Liver (tissue), 9 donors: ENCODE data around the gene RBSN.

DNA sequence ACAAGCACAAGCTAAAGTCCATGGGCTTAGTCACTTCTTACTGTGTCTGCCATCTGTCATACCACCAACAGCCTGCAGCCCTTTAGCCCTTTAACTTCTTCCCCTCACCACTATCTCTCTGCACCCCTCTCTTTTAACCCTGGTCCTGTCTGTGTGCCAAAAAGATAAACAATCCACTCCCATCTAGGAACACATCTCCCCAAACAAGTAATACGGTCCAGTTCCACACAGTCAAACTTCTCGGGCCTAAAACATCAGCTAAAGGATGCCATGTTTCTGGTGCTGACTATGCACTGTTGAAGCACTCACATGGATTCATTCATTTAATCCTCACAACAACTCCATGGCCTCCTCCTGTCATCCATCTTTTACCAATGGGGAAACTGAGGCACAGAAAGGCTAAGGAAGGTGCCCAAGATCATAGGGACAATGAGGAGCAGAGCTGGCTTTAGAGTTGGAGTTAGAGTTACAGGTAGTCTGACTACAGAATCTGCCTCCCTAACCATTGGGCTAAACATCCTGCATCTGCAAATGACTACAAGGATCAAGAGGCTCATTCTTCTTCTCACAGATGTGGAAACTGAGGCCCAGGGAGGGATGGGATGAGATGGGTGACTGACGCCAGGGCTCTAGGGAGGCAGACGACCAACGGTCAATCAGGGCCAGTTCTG, 111.6 kb downstream of the IQSEC1 start:
- PRO-cap, 5 experiments = no peak in any of the 5 experiments
- RAMPAGE, long total RNA, 2 experiments = no peak in any of the 2 experiments
- RRBS = no CpG with 5 or more reads among the region's 5 CpGs

DNA sequence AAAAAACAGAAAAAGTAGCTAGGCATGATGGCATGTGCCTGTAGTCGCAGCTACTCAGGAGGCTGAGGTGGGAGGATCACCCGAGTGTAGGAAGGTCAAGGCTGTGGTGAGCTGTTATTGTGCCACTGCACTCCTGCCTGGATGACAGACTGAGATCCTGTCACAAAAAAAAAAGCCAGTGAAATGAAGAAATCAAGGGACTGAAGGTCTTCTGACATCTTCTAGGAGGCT, 101.2 kb downstream of the IQSEC1 start:
- PRO-cap, 5 experiments = no peak in any of the 5 experiments
- RAMPAGE, long total RNA, 2 experiments = no peak in any of the 2 experiments
- RRBS = no CpG with 5 or more reads among the region's 2 CpGs

- PRO-cap, 5 experiments = no peak in any of the 5 experiments
- RAMPAGE, long total RNA, 2 experiments = no peak in any of the 2 experiments
- RRBS = no CpG with 5 or more reads among the region's 4 CpGs
Measured at GRCh38 chr3:12992404-12992983, 80.7 kb downstream of the IQSEC1 start.

DNA sequence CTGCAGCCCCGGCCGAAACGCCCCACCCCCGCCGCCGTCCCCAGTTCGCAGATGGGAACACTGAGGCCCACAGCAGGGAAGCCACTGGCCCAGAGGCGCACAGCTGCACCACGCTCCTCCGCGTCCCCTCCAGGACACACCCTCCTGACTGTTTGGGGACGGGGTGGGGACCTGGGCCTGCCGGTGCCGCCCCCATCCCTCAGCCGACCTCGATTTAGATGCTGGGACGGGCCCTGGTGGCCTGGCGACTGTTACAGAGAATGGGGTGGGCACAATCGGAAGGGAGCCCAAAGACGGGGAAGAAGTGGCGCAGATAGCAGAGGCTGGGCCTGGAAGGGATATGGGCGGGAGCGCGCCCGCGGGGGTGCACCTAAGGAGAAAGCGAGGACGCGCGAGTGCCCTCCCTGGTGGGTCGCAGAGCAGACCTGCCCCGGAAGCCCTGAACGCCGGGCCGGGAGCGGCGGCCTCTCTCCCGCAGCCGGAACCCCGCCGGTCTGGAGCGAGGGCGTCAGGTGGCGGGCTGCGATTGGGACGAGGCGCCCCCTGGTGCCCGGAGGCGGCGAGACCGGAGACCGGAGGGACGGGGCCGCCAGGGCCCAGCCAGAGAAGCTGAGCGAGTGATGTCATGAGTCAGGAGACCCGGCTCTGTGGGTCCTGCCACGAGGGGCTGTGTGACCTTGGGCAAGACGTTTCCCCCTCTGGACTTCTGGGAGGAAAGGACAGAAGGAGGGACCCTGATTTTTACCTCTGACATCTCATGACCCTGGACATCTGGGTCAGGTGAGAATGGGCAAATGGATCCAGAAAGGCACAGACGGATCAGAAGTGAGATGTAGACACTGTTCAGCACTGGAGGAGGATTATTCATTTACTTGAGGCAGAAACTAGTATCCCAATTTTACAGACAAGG, 78.4 kb downstream of the IQSEC1 start:
- PRO-cap, 5 experiments = peak in 5 of 5 experiments; most common plus-strand start position 701 of the sequence (in 2); most common minus-strand start position 496 of the sequence (in 5)
- RAMPAGE, long total RNA, 2 experiments = no peak in any of the 2 experiments
- RRBS = 3% methylated on average over 13 of the region's 59 CpGs

DNA sequence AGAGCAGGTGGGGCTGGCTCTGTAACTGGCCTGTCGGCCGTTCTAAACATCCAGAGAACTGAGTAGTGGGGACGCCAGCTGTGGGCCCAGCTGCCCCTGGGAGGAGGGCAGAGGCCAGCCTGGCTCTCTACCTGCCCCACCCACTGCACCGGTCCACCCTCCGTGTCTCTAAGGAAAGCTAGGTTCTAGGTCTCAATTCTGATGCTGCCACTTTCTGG, 66.0 kb downstream of the IQSEC1 start:
- PRO-cap, 5 experiments = no peak in any of the 5 experiments
- RAMPAGE, long total RNA, 2 experiments = no peak in any of the 2 experiments
- RRBS = no CpG with 5 or more reads among the region's 5 CpGs

- PRO-cap, 5 experiments = no peak in any of the 5 experiments
- RAMPAGE, long total RNA, 2 experiments = no peak in any of the 2 experiments
- RRBS = no CpG with 5 or more reads among the region's 6 CpGs
Measured at GRCh38 chr3:13246093-13246412, 172.8 kb upstream of the IQSEC1 start.

GRCh38 chr3:13608097-13608789, 59.3 kb downstream of the FBLN2 start:
- PRO-cap, 5 experiments = peak in 2 of 5 experiments; most common plus-strand start chr3:13608308 (in 2)
- RAMPAGE, long total RNA, 2 experiments = no peak in any of the 2 experiments
- RRBS = no CpG with 5 or more reads among the region's 11 CpGs

GRCh38 chr3:13650198-13650532, 101.2 kb downstream of the FBLN2 start:
- PRO-cap, 5 experiments = no peak in any of the 5 experiments
- RAMPAGE, long total RNA, 2 experiments = no peak in any of the 2 experiments
- RRBS = no CpG with 5 or more reads among the region's 7 CpGs

- PRO-cap, 5 experiments = no peak in any of the 5 experiments
- RAMPAGE, long total RNA, 2 experiments = no peak in any of the 2 experiments
- RRBS = no CpG with 5 or more reads among the region's 3 CpGs
Measured at GRCh38 chr3:13866150-13866435, 13.8 kb downstream of the WNT7A start.

DNA sequence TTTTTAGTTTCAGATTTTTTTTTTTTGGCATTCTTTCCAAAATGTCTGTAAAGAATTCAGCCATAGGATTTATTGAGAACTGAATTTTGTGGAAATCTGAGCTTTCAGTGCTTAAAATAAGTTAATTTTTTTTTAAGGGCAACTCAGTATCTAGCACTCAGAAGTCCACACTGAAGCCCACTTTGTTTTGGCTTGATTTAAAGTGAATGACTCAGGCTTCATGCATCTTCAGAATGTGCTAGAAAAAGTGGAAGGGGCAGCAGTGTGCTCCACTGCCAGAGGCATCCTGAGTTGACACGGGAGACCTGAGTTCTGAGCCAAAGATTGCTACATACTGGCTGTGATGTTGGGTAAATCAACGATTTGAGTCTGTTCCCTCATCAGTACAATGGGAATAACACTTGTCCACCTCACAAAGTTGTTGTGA, 18.9 kb downstream of the TMEM43 start:
- PRO-cap, 5 experiments = peak in 1 of 5 experiments; most common minus-strand start position 172 of the sequence (in 1)
- RAMPAGE, long total RNA, 2 experiments = no peak in any of the 2 experiments
- RRBS = no CpG with 5 or more reads among the region's 2 CpGs

- PRO-cap, 5 experiments = no peak in any of the 5 experiments
- RAMPAGE, long total RNA, 2 experiments = no peak in any of the 2 experiments
- RRBS = no CpG with 5 or more reads among the region's 50 CpGs
Measured at GRCh38 chr3:14297682-14298460, 104.5 kb upstream of the SLC6A6 start.

GRCh38 chr3:14403573-14403939, 1.1 kb downstream of the SLC6A6 start:
- PRO-cap, 5 experiments = peak in 4 of 5 experiments; most common plus-strand start chr3:14403754 (in 1); most common minus-strand start chr3:14403721 (in 3)
- RAMPAGE, long total RNA, 2 experiments = no peak in any of the 2 experiments
- RRBS = 21% methylated on average over 2 of the region's 7 CpGs

DNA sequence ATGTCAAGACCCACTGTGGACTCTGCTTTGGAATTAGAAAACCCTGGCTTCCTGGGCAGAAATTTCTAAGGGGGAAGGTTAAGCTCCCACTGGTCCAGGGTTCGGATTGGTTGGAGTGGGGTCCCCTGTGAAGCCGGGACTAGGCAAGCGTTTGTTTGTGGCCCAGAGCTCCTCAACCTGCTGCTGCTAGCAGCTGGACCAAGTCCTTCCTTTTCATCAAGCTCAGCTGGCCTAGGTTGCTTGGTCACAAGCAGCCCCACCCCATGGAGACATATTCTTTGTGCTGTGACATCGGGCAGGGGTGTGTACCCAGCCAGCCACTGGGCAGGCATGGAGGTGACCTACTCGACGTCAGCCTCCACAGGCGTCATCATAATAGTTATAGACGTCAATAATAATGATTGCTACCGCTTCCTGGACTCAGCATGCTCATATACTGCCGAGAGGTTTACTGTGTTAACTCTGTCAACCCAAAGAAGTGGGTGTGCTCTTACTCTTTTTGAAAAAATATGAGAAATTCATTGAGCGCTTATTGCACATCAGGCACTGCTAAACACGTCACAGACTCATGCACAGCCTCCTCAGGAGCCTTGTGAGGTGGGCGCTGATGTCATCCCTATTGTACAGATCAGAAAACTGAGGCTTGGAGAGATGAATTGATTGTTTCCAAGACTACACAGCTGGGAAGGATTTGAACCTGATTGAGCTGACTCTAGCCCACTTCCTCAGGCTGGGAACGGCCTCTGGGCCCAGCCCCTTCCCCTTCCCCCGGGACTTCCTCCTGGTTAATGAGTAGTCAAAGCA, 16.0 kb downstream of the SLC6A6 start:
- PRO-cap, 5 experiments = no peak in any of the 5 experiments
- RAMPAGE, long total RNA, 2 experiments = no peak in any of the 2 experiments
- RRBS = no CpG with 5 or more reads among the region's 15 CpGs

- PRO-cap, 5 experiments = no peak in any of the 5 experiments
- RAMPAGE, long total RNA, 2 experiments = no peak in any of the 2 experiments
- RRBS = no CpG with 5 or more reads among the region's 4 CpGs
Measured at GRCh38 chr3:14424232-14424599, 21.8 kb downstream of the SLC6A6 start.

DNA sequence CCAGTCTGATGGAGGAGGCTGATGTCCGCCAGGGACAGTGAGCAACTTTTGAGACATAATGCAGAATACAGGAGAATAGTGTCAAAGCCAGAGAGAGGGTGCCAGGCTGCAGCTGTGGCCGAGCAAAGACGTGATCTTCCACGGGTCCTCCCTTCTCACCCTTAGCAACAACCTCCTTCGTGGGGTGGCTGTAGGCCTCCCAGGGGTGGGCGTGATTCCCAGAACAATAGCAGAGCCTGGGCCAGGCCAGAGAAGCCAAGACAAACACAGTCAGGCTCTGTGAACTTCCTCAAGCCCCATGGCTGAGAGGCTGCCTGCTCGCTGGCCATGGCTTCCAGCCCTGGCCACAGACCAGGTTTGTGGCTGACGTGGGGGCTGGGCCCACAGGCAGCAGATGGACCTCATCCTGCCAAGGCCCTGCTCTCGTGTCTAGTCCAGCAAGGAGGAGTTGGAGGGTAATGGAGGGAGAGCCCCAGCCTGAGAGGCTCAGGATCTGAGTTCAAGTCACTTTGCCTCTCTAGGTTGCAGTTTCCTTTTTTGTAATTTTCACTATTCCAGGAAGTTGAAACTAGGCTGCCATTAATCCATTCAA, 58.2 kb downstream of the SLC6A6 start:
- PRO-cap, 5 experiments = no peak in any of the 5 experiments
- RAMPAGE, long total RNA, 2 experiments = no peak in any of the 2 experiments
- RRBS = no CpG with 5 or more reads among the region's 9 CpGs

DNA sequence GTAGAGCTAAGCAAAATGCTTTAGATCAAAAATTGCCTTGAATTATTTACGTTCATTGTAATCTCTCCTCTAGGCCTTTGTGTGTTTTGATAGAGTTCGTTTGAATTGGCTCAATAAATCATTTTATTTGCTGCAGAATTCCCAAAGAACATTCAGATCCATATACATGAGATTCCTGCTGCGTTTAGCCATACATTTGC, 234 bp upstream of the C3orf20 start:
- PRO-cap, 5 experiments = no peak in any of the 5 experiments
- RAMPAGE, long total RNA, 2 experiments = no peak in any of the 2 experiments
- RRBS = no CpG with 5 or more reads among the region's 3 CpGs

- PRO-cap, 5 experiments = no peak in any of the 5 experiments
- RAMPAGE, long total RNA, 2 experiments = no peak in any of the 2 experiments
- RRBS = 83% methylated on average over 1 of the region's 20 CpGs
Measured at GRCh38 chr3:14819208-14819884, 584 bp downstream of the FGD5 start.

- PRO-cap, 5 experiments = no peak in any of the 5 experiments
- RAMPAGE, long total RNA, 2 experiments = no peak in any of the 2 experiments
- RRBS = no CpG with 5 or more reads among the region's 9 CpGs
Measured at GRCh38 chr3:15052162-15052662, 12.9 kb downstream of the MRPS25 start.

DNA sequence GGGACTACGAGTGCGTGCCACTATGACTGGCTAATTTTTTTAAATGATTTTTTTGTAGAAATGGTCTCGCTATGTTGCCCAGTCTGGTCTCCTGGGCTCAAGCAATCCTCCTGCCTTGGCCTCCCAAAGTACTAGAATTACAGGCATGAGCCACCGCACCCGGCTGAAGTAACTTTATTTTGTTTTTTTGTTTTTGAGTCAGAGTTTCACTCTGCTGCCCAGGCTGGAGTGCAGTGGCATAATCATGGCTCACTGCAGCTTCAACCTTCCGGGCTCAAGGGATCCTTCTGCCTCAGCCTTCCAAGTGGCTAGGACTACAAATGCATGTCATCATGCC, 5.5 kb downstream of the RBSN start:
- PRO-cap, 5 experiments = no peak in any of the 5 experiments
- RAMPAGE, long total RNA, 2 experiments = no peak in any of the 2 experiments
- RRBS = 100% methylated on average over 1 of the region's 6 CpGs

- PRO-cap, 5 experiments = peak in 5 of 5 experiments; most common plus-strand start chr3:15099293 (in 4); most common minus-strand start chr3:15099137 (in 3)
- RAMPAGE, long total RNA, 2 experiments = start-site peak on the minus strand in 1 of 2 experiments, at chr3:15099139-15099151 at its widest, 87 reads per replicate
- RRBS = under 1% methylated on average over 22 of the region's 77 CpGs
Measured at GRCh38 chr3:15098457-15099500, at the start of gene RBSN. Gene RBSN, minus strand, starts transcription at chr3:15099148.